ENCODE measurements around a stretch of chr4.

DNA sequence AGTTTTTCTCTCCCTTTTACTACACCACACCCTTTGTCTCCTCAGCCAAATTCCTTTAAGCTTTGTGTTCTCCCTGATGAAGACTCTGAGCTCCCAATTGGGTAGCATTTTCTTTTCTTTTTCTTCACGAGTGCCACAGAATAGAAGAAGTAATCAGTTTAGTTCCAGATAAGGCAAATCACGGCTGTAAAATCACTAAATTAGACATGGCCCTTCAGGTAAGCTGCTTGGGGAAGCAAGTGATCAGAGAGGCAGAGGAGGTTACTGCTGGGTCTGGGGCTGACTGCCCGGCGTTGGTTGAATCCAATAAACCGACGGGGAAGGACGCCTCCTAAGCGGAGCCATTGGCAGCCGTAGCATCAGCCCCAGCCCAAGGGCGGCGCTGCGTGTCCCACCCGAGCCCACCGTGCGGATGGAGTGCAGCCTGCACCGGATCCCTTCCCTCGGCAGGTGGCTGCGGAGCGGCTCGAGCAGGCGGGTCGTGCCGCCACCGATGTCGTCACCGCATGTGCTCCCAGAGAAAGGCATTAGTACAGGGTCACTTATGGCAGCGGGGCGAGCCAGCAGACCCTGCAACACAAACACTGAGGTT lies 82.0 kb downstream of the ALPK1 start:
- RAMPAGE, long total RNA = no peak
- RRBS, 2 experiments = no CpG with 5 or more reads among the region's 28 CpGs
CAGE:
- cytosol, long polyA minus RNA = no peak
- cytosol, long polyA plus RNA = no peak
- long polyA plus RNA = no peak
- nucleolus, long total RNA = no peak
- nucleus, long polyA plus RNA = no peak
- nucleus, long total RNA = no peak

DNA sequence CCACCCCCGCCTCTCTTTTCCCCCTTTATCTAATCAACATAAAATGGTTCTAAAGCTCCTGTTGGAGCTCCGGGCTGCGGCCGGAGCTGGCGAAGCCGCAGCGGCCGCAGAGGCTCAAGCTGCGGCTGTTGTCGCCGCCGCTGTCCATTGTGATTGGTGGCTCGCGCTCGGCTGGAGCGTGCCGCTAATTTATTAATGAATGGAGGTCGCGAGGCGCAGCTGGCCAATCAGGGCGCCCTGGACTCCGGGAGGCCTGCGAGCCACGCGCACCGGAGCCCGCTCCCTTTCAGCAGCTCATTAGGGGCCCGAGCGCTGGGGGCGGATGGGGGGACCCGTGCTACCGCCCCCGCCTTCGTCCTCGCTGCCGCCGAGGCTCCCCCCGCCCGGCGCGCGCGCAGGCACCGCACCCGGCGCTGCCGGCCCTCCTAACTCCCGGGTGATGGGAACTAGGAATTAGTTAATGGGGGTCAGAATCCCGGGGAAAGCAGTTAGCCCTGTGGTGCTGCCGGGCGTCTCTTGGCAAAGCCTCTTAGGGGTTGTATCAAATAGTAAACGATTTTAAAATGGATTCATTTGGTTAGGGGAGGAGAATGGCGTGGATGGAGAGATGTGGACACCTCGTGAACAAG lies 546 bp upstream of the NEUROG2 start:
- RAMPAGE, long total RNA = no peak
- RRBS, 2 experiments = 5% methylated on average over 3 of the region's 54 CpGs; no CpG with 5 or more reads in 1 of the 2 experiments
CAGE:
- cytosol, long polyA minus RNA = no peak
- cytosol, long polyA plus RNA = no peak
- long polyA plus RNA = start-site peak on the minus strand centred at position 75 of the sequence, 224 bp wide, 19 and 7 reads in 2 replicates
- nucleolus, long total RNA = no peak
- nucleus, long polyA plus RNA = no peak
- nucleus, long total RNA = no peak

GRCh38 chr4:112650251-112650651 lies 13.3 kb downstream of the LARP7 start:
- RAMPAGE, long total RNA = no peak
- RRBS, 2 experiments = no CpG with 5 or more reads among the region's 4 CpGs
CAGE:
- cytosol, long polyA minus RNA = no peak
- cytosol, long polyA plus RNA = no peak
- long polyA plus RNA = no peak
- nucleolus, long total RNA = no peak
- nucleus, long polyA plus RNA = no peak
- nucleus, long total RNA = no peak

- RAMPAGE, long total RNA = no peak
- RRBS, 2 experiments = no CpG with 5 or more reads among the region's 16 CpGs
CAGE:
- cytosol, long polyA minus RNA = start-site peak on the plus strand at chr4:112818096-112818117, 175 reads
- cytosol, long polyA plus RNA = no peak
- long polyA plus RNA = start-site peak on the plus strand at chr4:112818062-112818128, 135 and 185 reads in 2 replicates
- nucleolus, long total RNA = no peak
- nucleus, long polyA plus RNA = start-site peak on the plus strand at chr4:112818109-112818159, 116 and 328 reads in 2 replicates
- nucleus, long total RNA = no peak
These were observed 180.9 kb downstream of the LARP7 start for GRCh38 chr4:112817573-112818478.

DNA sequence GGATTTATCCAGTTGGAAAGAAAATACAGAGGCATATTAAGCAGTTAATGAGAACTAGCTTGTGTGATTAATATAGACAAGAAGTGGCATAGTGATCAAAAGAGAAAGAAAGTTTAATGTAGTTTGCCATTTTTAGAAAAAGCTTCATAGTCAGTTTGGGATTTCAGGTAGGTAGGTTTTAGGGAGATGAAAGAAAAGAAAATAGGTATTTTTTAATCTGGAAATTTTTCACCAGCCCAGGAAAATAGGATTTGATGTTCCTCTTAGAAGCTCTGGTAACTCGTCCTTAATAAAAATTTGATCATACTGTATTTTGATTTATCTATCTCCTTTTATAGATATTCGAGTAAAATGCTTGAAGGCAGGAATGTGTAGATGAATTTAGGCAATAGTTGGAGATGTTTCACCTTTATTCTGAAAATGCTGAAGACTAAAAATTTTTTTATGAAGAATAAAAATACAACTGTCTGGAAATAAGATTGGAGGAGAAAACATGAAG lies 14.2 kb upstream of the ANK2 start:
- RAMPAGE, long total RNA = no peak
- RRBS, 2 experiments = no CpG with 5 or more reads among the region's 2 CpGs
CAGE:
- cytosol, long polyA minus RNA = no peak
- cytosol, long polyA plus RNA = no peak
- long polyA plus RNA = no peak
- nucleolus, long total RNA = no peak
- nucleus, long polyA plus RNA = no peak
- nucleus, long total RNA = no peak

DNA sequence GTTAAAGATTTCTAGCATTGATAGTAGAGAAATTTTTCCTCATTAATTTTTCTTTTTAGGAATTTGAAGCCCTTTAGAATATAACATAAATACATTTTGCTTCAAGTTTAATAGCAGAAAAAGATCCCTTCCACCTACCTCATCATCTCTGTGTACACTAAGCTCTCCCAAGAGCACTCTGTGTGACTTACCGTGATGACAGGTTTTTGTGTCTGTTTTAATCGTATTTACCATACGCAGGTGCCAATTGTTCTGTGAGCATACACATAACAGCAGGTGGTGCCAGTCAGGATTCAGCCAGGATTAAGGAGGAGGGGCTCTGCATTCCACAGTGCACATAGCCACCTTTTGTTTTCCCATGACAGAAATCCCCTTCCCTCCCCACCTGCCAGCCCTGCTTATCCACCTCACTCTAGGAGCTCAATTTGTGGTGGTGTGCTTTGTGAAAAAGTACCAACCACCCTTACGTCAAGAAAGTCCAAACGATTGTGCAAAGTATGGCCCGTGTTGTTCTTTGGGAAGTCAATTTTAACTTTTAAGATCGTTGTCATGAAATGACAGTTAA lies 14.8 kb downstream of the ANK2 start:
- RAMPAGE, long total RNA = no peak
- RRBS, 2 experiments = no CpG with 5 or more reads among the region's 7 CpGs
CAGE:
- cytosol, long polyA minus RNA = no peak
- cytosol, long polyA plus RNA = no peak
- long polyA plus RNA = no peak
- nucleolus, long total RNA = no peak
- nucleus, long polyA plus RNA = no peak
- nucleus, long total RNA = no peak

DNA sequence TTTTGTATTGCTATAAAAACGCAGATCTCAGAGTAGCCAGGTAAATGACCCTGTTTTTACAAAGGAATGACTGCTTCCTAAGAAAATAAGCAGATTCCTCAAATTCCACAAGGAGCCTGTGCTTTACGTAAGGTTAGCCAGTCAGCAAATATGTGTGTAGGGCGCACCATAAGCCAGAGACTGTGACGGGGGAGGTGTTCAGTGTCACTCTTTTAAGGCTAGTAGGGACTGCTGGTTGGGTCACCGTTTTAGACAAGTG lies 119.9 kb downstream of the ANK2 start:
- RAMPAGE, long total RNA = no peak
- RRBS, 2 experiments = no CpG with 5 or more reads among the region's 5 CpGs
CAGE:
- cytosol, long polyA minus RNA = no peak
- cytosol, long polyA plus RNA = no peak
- long polyA plus RNA = no peak
- nucleolus, long total RNA = no peak
- nucleus, long polyA plus RNA = no peak
- nucleus, long total RNA = no peak

GRCh38 chr4:113291510-113291921 lies 242.1 kb downstream of the ANK2 start:
- RAMPAGE, long total RNA = no peak
- RRBS, 2 experiments = no CpG with 5 or more reads among the region's 3 CpGs
CAGE:
- cytosol, long polyA minus RNA = no peak
- cytosol, long polyA plus RNA = no peak
- long polyA plus RNA = no peak
- nucleolus, long total RNA = no peak
- nucleus, long polyA plus RNA = no peak
- nucleus, long total RNA = no peak

DNA sequence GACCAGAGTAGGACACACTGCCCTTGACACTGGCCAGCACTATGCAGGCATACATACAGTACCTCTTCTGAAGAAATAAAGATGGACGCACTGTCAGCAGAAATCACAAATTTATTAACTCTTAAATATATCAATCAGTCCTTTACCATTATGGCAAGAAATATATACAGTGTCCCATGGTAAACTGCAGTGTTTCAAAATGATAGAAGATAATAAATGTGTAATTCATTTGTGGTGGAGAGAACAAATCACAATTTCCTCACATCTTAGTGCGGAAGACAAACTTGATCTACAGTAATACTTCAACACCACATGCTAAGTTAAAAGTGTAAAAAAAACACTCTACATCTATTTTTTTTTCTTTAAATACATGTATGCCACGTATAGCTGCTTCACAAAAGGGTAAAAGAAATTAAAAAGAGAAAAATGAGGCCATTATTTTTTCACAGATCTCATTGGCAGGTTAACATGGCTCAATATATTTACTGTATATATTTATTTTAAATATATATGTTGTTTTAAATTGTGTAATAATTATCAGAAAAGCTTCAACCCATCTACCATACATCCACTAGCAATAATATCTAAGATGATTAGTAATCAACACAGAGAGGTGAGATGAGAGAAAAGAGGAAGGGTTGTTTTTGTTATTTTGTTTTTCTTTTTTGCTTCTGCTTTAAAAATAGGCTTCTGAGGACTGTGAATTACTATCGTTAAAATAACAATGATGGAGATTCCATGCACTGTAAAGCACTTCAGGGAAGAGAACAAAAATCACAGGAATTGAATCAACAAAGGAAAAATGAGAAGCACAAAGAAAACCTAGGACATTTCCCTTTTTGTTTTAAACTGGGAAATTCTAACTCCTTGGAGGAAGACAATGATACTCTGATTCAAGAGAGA lies 309.0 kb downstream of the CAMK2D start:
- RAMPAGE, long total RNA = no peak
- RRBS, 2 experiments = no CpG with 5 or more reads among the region's 4 CpGs
CAGE:
- cytosol, long polyA minus RNA = start-site peak on the minus strand centred at position 128 of the sequence, 9 bp wide, 13 reads
- cytosol, long polyA plus RNA = no peak
- long polyA plus RNA = no peak
- nucleolus, long total RNA = start-site peak on the minus strand centred at position 130 of the sequence, 16 bp wide, 24 reads
- nucleus, long polyA plus RNA = no peak
- nucleus, long total RNA = no peak

- RAMPAGE, long total RNA = no peak
- RRBS, 2 experiments = no CpG with 5 or more reads among the region's 1 CpG
CAGE:
- cytosol, long polyA minus RNA = no peak
- cytosol, long polyA plus RNA = no peak
- long polyA plus RNA = no peak
- nucleolus, long total RNA = no peak
- nucleus, long polyA plus RNA = no peak
- nucleus, long total RNA = no peak
These were observed 247.9 kb downstream of the CAMK2D start for GRCh38 chr4:113513653-113514090.

- RAMPAGE, long total RNA = no peak
- RRBS, 2 experiments = no CpG with 5 or more reads among the region's 2 CpGs
CAGE:
- cytosol, long polyA minus RNA = no peak
- cytosol, long polyA plus RNA = no peak
- long polyA plus RNA = no peak
- nucleolus, long total RNA = start-site peak on the minus strand at chr4:113584784-113585104, 64 reads
- nucleus, long polyA plus RNA = no peak
- nucleus, long total RNA = no peak
These were observed 176.8 kb downstream of the CAMK2D start for GRCh38 chr4:113584651-113585237.

DNA sequence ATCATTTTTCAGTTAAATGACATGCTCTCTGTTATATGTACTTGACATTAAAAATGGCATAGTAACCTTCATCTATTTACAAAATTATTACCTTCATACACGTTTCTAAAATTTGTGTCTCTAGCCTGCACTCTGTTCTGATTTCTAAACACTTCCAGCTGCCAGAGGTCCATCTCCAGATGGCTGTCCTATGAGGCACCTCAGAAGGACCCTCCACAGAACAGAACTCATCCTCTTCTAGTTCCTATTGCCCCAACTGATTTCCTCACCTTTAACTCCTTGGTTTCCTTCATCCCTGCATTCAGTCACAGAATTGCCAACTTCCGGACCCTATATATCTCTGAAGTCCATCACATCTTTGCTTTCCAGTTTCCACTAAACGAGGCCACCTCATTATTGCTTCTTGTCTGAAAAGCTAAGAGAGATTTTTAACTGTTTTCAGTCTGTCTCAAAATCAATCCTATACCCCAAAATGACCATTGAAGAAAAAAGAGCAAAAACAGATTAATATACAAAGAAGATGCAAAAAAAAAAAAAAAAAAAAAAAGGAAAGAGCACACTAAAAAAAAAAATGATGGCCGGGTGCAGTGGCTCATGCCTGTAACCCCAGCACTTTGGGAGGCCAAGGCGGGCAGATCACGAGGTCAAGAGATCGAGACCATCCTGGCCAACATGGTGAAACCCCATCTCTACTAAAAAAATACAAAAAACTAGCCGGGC lies 73.0 kb downstream of the CAMK2D start:
- RAMPAGE, long total RNA = no peak
- RRBS, 2 experiments = no CpG with 5 or more reads among the region's 8 CpGs
CAGE:
- cytosol, long polyA minus RNA = no peak
- cytosol, long polyA plus RNA = no peak
- long polyA plus RNA = no peak
- nucleolus, long total RNA = no peak
- nucleus, long polyA plus RNA = no peak
- nucleus, long total RNA = no peak

GRCh38 chr4:114615954-114616476 lies 17.4 kb downstream of the UGT8 start:
- RAMPAGE, long total RNA = no peak
- RRBS, 2 experiments = no CpG with 5 or more reads among the region's 13 CpGs
CAGE:
- cytosol, long polyA minus RNA = no peak
- cytosol, long polyA plus RNA = no peak
- long polyA plus RNA = no peak
- nucleolus, long total RNA = no peak
- nucleus, long polyA plus RNA = no peak
- nucleus, long total RNA = no peak

- RAMPAGE, long total RNA = no peak
- RRBS, 2 experiments = no CpG with 5 or more reads among the region's 2 CpGs
CAGE:
- cytosol, long polyA minus RNA = no peak
- cytosol, long polyA plus RNA = no peak
- long polyA plus RNA = no peak
- nucleolus, long total RNA = no peak
- nucleus, long polyA plus RNA = no peak
- nucleus, long total RNA = no peak
These were observed 289.9 kb upstream of the TRAM1L1 start for GRCh38 chr4:117375302-117375702.

DNA sequence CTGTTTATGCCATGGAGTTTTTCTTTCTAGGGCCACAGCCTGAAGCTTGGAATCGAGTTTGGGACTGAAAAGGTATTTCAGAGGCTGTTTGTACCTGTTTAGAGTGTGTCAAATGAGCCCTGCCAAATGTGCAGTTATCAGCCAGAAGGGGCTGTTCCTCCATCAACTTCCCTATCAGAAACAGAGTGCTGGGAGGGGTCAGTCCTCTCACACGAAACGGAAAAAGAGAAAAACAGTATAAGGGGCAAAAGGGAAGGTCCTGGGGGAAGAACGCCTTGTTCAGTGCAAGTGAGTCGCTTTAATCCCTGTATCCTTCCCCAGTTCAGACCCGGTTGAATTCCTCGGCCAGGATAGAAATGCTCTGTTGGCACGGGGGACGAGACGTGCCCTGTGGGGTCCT lies 199.9 kb upstream of the NDST3 start:
- RAMPAGE, long total RNA = no peak
- RRBS, 2 experiments = no CpG with 5 or more reads among the region's 10 CpGs
CAGE:
- cytosol, long polyA minus RNA = no peak
- cytosol, long polyA plus RNA = no peak
- long polyA plus RNA = no peak
- nucleolus, long total RNA = no peak
- nucleus, long polyA plus RNA = no peak
- nucleus, long total RNA = no peak

DNA sequence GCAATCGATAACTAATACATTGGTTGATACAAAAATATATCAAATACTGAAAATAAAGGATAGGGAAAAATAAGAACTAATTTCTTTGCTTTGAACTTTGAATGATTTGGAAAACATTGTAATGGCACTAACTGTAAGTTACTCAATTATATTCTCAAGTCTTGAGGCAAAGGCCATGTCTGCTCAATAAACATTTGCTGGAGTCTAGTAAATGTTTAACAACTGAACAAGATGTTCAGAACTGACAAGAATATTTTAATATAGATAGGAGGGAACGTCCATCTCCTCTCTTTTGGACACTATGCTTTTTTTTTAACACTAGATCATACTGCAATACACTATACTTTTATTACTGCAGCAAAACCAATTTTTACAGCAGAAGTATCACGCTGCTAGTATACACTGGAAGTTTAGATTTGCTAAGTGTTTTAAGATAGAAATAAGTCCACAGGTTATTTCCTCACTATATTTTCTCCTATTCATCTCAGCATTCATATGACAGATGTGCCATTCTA lies 76.2 kb downstream of the PRSS12 start:
- RAMPAGE, long total RNA = no peak
- RRBS, 2 experiments = no CpG with 5 or more reads among the region's 3 CpGs
CAGE:
- cytosol, long polyA minus RNA = no peak
- cytosol, long polyA plus RNA = no peak
- long polyA plus RNA = no peak
- nucleolus, long total RNA = no peak
- nucleus, long polyA plus RNA = no peak
- nucleus, long total RNA = no peak

- RAMPAGE, long total RNA = no peak
- RRBS, 2 experiments = no CpG with 5 or more reads among the region's 2 CpGs
CAGE:
- cytosol, long polyA minus RNA = no peak
- cytosol, long polyA plus RNA = no peak
- long polyA plus RNA = no peak
- nucleolus, long total RNA = no peak
- nucleus, long polyA plus RNA = no peak
- nucleus, long total RNA = no peak
These were observed 72.7 kb downstream of the PRSS12 start for GRCh38 chr4:118279968-118280574.

DNA sequence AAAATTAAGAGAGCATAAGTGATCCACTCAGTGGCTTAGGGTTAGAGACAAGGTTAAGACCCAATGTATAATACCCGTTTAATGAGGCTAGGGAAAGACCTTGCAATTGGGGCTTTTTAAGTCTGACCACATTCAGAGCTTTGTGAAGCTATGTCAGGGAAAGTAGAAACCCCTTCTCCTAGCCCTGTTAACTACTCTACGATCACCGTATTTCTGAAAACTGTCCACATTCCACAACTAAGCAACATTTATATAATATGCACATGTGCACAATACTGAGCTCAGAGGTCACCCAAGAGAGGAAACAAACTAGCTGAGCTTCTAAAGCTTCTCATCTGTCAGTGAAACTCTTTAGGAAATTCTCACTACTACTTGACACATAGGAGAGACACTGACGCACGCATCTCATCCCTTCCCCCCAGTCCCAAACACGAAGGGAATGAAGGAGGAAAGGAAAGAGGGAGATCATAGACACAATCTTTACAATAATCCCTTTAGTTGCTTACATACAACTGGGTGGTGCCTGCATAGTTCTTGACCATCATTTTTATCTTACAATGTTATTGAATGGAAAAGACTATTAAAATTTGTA lies 56.2 kb downstream of the METTL14 start:
- RAMPAGE, long total RNA = no peak
- RRBS, 2 experiments = no CpG with 5 or more reads among the region's 6 CpGs
CAGE:
- cytosol, long polyA minus RNA = no peak
- cytosol, long polyA plus RNA = no peak
- long polyA plus RNA = no peak
- nucleolus, long total RNA = no peak
- nucleus, long polyA plus RNA = no peak
- nucleus, long total RNA = no peak

GRCh38 chr4:118905355-118906073 lies 16.9 kb downstream of the SYNPO2 start:
- RAMPAGE, long total RNA = no peak
- RRBS, 2 experiments = no CpG with 5 or more reads among the region's 7 CpGs
CAGE:
- cytosol, long polyA minus RNA = no peak
- cytosol, long polyA plus RNA = no peak
- long polyA plus RNA = no peak
- nucleolus, long total RNA = no peak
- nucleus, long polyA plus RNA = no peak
- nucleus, long total RNA = no peak

- RAMPAGE, long total RNA = no peak
- RRBS, 2 experiments = no CpG with 5 or more reads among the region's 4 CpGs
CAGE:
- cytosol, long polyA minus RNA = no peak
- cytosol, long polyA plus RNA = no peak
- long polyA plus RNA = no peak
- nucleolus, long total RNA = no peak
- nucleus, long polyA plus RNA = no peak
- nucleus, long total RNA = no peak
These were observed 71.0 kb downstream of the SYNPO2 start for GRCh38 chr4:118959687-118960055.